Measurements from ENCODE around the gene TMEM26.

- PRO-cap = no peak
Observed at GRCh38 chr10:59387746-59388038, 25.3 kb upstream of the FAM13C start.

- PRO-cap = no peak
Observed at GRCh38 chr10:59698859-59699336, 10.8 kb downstream of the SLC16A9 start.

- PRO-cap = bidirectional peak, plus-strand start at chr10:59709340, minus-strand start at chr10:59709377
Observed at GRCh38 chr10:59709195-59709458, 523 bp downstream of the SLC16A9 start.

GRCh38 chr10:59785226-59785483 lies 31.9 kb upstream of the MRLN start:
- PRO-cap = no peak

GRCh38 chr10:59803399-59804130 lies 50.3 kb upstream of the MRLN start:
- PRO-cap = no peak

DNA sequence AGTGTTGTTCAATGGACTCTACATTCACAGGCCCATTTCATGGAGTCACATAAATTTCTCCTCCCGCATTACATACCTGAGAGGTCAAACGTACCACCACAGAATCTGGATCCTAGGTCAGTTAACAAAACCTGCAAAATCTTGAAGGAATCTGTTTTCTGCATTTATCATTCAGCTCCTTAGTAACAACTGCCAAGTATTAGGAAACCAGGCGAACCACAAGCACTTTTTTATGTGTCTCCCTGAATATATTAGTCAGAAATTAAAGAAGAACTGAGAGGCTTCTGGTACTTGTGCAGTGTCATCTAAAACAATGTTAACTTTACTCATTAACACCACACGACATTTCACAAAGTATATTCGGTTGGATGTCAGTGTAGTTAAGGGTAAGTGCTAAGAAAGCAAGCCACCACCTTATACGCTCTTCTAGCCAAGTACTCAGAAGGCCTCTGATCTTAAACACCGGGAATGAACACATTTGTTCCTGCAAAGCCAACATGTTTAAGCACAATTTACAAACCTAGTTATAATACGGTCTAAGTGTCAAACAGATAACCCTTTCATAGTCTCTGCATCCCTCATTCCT lies 2.4 kb downstream of the CCDC6 start:
- PRO-cap = no peak

DNA sequence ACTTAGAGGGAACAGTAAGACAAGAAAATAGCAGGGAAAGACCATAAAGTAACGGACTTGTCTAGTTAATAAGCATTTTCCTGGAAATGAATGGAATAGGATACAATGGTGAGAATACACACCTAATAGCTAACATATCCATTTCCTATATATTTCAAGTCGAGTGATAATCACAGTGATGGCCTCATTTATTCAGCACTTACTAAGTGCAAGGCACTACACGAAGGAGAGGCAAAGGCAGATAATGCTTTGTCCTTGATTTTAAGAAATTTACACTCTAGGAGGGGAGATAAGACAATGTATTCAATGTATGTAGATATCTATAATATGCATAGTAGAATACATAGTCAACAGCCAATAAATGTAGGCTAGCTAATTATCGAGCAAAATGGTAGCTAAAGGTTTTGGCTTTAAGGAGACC lies 39.8 kb downstream of the ANK3 start:
- PRO-cap = no peak

GRCh38 chr10:60357103-60357756 lies 32.4 kb downstream of the ANK3 start:
- PRO-cap = no peak

- PRO-cap = bidirectional peak, plus-strand start at chr10:60733553, minus-strand start at chr10:60733474; bidirectional peak, plus-strand start at chr10:60733622, minus-strand start at chr10:60733640
Observed at GRCh38 chr10:60733222-60733746, 45.0 kb upstream of the CDK1 start.

DNA sequence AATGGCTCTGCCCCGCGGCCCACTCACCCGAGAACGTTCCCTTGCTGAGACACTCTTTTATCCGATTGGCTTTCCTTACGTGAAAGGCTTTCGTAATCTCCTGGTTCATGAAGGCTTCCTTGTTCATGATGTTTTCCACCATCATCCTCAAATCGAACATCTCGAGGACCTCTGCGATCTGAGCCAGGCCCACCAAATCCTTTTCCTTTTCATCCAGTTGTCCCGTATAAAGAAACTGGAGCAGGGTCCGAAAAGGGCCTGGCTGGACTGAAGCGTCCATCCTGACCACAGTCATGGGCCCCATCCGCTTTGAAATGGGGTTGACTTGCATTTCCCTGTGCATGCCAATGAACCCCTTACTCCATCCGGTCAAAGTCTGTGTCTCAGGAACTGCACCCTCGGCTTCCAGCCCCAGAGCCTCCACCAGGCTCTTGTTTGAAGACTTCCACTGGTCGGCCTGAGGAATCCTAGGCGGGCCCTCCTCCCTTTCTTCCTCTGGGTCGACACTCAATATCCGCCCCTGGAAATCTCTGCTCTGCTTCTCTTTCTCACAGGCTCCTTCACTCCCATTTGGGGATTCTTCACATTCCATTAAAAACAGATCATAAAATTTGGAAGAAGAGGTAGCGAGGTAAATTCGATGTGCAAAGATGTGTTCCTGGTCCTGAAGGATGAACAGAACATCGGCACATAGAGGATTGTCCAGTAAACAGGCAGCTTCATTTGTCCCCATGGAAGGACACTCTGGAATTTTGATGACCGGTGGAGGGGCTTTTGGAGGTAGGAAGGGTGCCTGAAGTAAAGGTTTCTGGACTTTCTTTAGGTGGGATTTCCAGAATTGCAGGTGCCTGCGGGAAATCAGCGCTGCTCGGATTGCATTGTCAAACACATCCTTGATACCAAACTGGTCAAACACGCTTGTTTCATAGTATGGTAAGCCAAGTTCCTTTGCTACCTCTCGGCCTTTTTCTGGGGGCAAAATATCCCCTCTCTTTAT lies 55.5 kb downstream of the RHOBTB1 start:
- PRO-cap = no peak

DNA sequence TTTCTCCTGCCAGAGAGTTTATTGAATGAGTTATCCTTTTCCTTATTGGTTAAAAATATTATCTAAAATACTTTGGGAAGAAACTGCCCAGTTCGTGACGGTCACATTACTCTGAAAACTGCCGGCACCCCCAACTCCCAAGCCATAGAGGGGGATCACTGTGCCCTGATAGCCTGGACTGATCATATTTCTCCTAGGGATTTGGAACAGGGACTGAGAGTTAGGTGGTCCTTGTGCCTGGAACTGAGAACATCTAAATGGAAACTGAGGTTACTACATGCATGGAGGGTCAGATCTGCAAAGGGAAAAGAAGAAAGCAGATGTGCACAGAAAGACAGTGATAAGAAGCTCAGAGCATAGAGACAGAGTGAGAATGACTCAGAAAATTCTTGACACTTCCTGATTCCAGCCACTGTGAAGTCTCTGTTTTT lies 241.9 kb downstream of the TMEM26 start:
- PRO-cap = no peak

DNA sequence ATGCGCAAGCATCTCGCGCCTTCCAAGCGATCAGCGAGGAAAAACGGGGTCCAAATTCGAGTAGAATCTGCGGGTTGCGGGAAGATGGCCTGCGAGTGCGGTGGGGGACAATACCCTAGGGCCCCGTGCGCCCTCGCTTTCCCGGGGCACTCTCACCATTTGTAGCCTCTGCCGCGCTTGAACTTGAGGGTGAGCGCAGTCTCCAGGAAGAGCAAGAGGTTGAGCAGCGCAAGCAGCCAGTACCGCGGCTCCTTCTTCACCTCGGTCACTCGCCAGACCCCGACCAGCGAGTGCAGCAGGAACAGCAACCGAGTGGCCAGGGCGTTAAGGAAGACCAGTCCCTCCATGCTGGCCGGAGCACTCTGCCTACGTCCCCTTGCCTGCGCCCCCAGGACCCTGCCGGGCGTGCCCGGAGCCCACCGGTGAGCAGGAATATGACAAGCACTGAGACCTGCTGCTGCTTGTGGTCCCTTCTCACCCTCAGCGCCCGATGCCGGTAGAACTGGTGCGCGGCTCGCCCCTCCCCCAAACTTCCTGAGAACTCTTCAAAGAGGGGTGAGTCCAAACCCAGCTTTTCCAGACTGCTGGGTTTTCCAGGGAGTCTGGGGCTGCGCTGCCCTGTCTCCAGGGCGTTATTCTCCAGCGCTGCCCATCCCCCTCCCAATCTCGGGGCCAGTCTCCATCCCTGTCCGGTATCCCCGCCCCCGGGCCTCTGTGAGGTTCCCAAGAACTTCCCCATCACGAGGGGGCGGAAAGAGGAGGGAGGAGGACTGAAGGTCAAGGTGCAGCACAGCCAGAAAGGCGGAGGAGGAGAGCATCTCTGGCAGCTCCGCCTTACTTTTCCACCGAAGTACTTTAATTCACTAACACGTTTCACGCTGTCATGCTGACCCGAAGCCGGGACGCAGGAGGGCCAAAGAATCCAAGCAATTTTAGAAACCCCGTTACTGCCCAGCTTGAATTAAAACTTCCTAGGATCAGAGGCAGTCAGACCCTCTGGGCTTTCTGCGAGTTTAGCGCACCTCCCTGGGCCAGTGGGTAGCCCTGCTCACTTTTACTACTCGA lies at the start of gene TMEM26:
TSS of gene TMEM26 (minus strand) at position 647 of the 1,065 bp plus-strand sequence.
- PRO-cap = unidirectional peak, plus-strand start at position 268 of the sequence

GRCh38 chr10:61454579-61454930 lies 1.4 kb upstream of the TMEM26 start:
- PRO-cap = no peak

GRCh38 chr10:61752765-61753232 lies 90.1 kb downstream of the CABCOCO1 start:
- PRO-cap = no peak

DNA sequence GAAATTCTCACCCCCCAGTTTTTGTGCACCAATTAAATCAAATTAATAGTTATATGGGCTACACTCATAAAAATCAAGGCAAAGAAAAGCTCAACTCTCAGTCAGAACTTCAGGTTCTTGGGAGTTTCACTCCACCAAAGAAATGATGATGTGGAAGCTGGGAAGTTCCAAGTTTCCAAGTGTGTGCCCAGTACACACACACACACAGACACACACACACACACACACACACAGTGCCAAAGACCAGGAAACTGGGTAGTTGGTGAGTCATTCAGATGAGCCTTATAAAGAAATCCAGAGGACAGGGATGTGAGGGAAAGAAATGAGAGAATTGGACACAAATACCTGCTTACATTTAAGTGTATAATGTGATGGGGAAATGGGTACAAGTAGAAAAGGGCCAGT lies 94.8 kb downstream of the CABCOCO1 start:
- PRO-cap = no peak

DNA sequence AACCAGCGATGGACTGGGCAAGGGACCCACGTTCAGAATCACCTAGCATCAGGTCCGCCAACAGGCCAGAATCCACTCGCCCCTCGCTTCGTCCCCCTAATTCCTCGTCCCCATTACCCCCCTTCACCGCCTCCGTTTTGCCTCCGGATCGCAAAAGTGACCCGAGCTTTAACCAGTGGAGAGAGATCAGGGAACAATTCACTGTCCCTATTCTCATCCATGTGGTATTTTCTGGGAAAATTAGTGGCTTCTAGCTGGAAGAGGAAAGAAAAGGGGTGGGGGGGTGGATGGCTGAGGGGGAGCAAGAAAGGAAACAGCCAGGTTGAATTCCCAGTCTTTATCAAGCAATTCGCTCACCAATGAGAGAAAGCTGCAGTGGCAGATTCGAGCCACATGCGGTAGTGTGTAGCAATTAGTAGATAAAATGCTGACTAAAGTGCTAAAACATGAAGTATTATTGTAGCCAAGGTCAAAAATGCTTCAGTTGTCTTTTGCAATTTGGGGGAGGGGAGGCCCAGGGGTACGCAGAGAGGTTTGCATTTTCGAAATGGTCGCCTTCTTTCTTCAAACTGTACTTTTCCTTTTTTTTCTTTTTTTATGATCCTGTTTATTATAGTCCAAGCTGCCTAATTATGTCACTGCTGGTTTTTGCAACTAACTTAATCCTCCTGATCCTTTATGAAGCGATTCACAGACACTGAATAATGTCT lies 3.9 kb upstream of the ARID5B start:
- PRO-cap = no peak

- PRO-cap = no peak
Observed at GRCh38 chr10:61994498-61994884, 93.0 kb downstream of the ARID5B start.

DNA sequence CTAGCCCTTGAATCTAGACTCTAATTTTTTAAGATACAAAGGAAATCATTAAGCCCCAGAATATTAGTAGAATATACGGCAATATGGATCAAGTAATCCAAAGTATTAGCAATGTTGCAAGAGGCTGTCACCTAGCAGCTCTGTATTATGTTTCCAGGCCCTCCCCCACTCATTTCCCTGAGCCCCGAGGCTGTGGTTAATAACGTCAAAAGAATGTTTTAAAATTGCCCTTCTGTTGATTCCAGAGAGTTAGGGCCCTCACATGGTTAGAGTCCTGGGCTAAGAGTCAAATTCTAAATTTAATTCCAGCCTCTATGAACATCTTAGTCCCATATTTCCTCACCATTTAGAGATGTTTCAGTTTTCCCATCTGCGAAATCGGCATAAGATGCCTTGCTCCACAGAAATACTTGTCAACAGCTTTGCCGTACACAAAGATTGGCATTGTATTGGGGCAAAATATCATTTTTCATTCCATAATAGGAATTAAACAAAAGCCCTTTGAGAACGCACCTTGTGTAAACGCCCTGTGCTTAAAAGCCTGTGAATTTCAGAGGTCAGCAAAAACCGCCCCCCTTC lies 135.7 kb downstream of the ARID5B start:
- PRO-cap = no peak

DNA sequence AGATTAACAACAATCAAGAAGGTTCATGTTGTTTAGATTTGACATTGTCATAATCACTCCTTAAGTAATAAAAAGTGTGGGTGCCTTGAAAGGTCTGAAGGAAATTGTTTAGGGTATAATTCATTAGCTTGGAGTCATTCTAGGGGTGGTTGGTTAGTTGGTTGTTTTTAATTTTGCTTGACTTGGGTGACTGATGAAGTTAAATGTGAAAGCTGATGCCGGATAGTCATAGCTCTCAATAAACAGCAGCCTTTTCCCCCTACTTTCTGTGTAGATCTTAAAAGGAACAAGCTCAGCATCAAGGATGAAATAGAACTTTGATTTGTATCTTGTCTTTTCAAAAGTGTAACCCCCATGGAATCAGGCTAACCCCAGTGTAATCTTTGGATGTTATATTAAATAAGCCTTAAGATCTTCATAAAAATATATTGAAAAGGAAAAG lies 148.3 kb downstream of the ARID5B start:
- PRO-cap = no peak

- PRO-cap = no peak
Observed at GRCh38 chr10:62239870-62240338, 28.7 kb downstream of the RTKN2 start.